Metastatic Breast Carcinoma in the Brain (tissue), 10 donors: ENCODE data around the genes IFNAR2, DONSON, SMIM11 and RCAN1.

DNA sequence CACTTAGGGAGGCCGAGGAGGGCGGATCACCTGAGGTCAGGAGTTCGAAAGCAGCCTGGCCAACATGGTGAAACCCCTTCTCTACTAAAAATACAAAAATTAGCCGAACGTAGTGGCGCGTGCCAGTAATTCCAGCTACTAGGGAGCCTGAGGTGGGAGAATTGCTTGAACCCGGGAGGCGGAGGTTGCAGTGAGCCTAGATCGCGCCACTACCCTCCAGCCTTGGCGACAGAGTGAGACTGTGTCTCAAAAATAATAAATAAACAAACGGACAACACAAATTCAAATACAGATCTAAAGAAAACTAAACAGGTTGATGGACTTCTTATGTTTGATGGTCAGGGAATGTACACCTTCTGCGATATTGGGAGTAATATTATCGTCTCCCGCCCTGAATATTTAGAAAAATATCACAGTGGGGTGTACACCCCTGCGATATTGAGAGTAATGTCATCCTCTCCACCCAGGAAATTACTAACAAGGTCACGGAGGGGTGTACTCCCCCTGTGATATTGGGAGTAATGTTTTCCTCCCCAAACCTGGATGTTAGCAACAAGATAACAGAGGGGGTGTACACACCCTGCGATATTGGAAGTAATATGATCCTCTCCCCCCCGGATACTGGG is 1.2 kb upstream of the CFAP298 start:
- PRO-cap, 10 experiments: no peak in any of the 10 experiments

DNA sequence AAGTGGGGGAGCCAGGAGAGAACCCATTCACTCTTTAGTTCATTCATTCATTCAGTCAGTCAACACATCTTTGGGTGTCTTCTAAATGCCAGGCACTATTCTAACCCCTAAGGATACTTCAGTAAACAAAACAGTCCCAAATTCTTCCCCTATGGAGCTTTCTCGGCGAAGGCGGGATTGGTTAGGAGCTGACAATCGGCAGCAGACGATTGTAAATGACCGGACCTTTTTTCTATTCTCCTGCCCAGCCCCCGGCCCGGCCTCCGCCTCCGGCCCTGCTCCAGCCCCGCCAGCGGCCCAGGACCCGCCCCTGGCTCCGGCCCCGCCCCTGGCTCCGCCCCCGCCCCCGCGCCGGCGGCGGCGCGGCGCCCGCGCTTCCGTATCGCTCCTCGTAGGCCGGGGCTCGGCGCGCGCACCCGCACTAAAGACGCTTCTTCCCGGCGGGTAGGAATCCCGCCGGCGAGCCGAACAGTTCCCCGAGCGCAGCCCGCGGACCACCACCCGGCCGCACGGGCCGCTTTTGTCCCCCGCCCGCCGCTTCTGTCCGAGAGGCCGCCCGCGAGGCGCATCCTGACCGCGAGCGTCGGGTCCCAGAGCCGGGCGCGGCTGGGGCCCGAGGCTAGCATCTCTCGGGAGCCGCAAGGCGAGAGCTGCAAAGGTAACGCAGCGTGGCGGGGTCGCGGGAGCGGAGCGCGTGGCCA is at the start of gene IFNAR2:
Gene IFNAR2, plus strand, starts transcription at position 380 of the 701 bp plus-strand sequence.
- PRO-cap, 10 experiments: peak in 9 of 10 experiments; most common plus-strand start position 392 of the sequence (in 8); most common minus-strand start position 234 of the sequence (in 2)

DNA sequence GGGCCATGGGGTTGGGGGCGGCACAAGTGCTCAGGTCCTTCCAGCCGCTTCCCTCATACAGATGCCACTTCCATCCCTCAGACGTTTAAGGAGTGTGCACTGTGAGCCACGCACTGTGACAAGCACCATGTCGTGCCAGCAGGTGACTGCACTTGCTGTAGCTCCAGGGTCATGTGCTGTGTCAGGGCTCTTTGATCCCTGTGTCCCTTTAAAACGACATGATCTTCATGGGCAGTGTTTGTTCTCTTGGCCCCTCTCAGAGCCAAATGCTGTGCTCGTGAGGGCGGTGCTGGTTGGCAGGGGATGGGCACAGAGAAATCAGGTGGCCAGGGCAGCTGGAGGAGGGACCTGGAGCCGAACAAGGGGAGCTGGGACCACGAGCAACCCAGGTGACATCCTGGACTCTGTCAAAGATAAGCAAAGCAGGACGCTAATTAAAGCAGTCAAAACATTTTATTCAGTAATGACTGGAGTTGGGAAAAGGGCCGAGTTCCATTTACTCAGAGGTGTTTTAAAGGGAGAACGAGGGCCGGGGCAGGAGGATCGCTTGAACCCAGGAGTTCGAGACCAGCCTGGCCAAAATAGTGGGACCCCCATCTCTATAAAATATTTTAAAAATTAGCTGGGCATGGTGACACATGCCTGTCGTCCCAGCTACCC is 20.0 kb downstream of the IL10RB start:
- PRO-cap, 10 experiments: no peak in any of the 10 experiments

GRCh38 chr21:33360851-33361288 is 36.1 kb downstream of the IFNAR1 start:
- PRO-cap, 10 experiments: no peak in any of the 10 experiments

DNA sequence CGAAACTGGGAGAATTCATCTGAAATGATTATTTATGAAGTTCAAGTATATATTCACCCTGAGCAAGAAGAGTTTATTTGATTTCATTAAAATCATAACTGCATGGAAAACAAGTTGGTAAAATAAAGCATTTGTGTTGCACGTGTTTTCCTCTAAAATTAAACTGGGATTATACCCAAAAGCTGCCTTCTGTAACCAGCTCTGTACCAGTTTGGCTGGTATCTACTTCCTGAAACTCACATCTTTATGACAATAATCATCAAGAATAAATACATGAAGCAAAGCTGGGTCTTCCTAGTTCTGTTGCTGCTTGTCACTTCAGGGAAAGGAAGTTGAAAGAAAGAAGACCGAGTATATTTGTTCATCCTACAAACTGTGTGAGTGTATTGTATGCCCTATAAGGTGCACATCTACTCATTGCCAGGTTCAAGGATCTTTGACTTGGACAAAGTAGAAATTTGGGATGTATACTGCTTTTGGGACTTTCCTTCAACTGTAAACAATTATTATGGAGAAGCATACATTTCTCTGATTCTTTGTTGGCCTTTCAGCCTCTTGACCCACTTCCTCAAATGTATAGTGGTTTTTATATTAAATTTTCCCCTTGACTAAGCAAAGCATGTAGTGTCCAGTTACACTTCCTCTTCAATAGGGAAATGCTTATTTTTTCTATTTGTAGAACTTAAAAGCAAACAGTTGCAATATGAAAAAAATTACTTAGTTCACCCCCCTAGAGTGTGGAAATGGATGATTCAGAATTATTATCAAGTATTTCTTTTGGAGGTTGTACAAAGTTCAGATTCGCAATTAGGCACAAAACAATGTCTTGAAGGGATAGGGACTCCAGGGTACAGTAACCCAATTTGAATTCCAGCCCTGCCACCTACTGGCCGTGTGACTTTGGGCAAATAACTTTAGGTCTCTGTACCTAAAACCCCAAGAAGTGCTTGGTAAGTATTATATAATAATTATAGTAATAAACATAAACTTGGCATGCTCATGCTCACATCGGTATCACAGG is 28.9 kb upstream of the IFNGR2 start:
- PRO-cap, 10 experiments: peak in 1 of 10 experiments; most common minus-strand start position 562 of the sequence (in 1)

DNA sequence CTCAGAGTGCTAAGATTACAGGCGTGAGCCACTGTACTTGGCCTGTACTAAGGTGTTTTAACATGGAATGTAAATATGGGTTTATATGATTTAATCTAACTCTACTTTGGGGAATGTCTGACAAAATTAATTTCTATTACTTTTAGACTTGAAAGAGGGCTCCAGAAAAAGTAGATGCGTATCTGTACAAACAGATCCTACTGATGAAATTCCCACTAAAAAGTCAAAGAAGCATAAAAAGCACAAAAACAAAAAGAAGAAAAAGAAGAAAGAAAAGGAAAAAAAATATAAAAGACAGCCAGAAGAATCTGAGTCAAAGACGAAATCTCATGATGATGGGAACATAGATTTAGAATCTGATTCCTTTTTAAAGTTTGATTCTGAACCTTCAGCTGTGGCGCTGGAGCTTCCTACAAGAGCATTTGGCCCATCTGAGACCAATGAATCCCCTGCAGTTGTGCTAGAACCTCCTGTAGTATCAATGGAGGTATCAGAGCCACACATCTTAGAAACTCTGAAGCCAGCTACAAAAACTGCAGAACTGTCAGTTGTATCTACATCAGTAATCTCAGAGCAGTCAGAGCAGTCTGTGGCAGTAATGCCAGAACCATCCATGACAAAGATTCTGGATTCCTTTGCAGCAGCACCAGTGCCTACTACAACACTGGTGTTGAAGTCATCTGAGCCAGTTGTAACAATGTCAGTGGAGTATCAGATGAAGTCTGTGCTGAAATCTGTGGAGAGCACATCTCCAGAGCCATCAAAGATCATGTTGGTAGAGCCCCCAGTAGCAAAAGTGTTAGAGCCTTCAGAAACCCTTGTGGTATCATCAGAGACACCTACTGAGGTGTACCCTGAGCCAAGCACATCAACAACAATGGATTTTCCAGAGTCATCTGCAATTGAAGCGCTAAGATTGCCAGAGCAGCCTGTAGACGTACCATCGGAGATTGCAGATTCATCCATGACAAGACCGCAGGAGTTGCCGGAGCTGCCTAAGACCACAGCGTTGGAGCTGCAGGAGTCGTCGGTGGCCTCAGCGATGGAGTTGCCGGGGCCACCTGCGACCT is 6.8 kb downstream of the SON start:
- PRO-cap, 10 experiments: no peak in any of the 10 experiments

DNA sequence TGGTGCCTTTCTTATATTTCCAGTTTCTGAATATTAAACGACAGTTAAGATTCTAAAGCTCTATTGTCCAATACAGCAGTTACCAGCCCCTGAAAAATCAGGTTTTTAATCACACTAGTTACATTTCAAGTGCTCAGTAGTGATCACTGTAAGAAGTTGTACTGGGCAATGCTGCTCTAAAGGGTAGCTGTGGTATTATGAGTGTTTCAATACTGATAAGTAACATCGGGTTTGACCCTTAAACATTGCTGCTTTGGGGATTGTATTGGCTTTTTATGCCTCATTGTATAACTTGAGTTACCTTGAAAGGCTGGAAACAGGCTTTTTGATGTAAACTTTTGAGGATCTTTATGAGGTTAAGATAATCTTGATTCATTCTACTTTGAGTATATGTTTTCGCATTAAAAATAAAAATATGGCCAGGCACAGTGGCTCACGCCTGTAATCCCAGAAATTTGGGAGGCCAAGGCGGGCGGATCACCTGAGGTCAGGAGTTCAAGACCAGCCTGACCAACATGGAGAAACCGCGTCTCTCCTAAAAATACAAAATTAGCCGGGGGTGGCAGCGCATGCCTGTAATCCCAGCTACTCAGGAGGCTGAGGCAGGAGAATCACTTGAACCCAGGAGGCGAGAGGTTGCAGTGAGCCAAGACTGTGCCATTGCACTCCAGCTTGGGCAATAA is 21.5 kb downstream of the SON start:
- PRO-cap, 10 experiments: no peak in any of the 10 experiments

DNA sequence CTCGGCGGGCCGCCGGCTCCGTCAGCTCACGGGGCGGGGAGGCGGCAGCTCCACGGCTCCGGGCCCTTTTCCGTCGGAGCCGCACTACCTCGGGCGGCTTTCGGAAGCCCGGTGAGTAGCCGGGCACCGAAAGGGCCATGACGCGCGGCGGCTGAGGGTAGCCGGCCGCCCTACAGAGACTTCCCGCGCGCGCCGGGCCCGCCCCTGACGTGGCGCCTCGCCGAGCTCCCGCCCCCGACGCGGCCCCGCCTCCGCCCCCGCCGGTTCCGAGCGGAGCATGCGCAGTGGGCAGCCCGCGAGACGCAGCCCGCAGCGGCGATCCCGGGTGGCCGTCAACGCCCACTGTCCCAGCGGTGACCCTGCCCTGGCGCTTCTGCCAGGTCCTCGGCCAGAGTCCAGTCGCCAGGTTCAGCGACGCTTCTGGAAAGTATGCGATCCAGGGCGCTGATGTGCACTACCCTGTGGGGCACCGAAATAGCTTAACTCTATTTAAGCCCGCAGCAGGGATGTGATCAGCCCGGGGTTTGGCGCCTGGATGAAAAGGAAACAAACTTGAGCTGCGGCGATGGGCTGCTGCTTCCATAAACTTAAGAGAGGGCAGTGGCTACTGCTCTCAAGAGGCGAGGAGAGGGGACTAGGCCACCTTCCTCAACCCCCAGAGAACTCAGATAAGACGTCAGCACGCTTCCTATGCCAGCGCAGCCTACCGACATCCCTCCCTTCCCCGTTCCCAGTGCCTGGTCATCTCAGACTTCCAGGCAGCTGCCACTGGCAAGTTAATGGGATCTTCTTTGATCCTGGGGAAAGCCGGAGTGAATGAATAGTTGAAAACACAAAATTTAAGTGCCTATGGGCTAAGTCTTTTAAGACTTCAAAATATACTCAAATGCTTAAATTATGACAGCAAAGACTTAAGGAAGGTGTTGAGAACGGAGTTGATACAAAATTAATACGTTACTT is at the start of gene DONSON:
Gene DONSON, minus strand, starts transcription at position 182 of the 960 bp plus-strand sequence.
- PRO-cap, 10 experiments: peak in 10 of 10 experiments; most common plus-strand start position 391 of the sequence (in 6); most common minus-strand start position 185 of the sequence (in 6)

DNA sequence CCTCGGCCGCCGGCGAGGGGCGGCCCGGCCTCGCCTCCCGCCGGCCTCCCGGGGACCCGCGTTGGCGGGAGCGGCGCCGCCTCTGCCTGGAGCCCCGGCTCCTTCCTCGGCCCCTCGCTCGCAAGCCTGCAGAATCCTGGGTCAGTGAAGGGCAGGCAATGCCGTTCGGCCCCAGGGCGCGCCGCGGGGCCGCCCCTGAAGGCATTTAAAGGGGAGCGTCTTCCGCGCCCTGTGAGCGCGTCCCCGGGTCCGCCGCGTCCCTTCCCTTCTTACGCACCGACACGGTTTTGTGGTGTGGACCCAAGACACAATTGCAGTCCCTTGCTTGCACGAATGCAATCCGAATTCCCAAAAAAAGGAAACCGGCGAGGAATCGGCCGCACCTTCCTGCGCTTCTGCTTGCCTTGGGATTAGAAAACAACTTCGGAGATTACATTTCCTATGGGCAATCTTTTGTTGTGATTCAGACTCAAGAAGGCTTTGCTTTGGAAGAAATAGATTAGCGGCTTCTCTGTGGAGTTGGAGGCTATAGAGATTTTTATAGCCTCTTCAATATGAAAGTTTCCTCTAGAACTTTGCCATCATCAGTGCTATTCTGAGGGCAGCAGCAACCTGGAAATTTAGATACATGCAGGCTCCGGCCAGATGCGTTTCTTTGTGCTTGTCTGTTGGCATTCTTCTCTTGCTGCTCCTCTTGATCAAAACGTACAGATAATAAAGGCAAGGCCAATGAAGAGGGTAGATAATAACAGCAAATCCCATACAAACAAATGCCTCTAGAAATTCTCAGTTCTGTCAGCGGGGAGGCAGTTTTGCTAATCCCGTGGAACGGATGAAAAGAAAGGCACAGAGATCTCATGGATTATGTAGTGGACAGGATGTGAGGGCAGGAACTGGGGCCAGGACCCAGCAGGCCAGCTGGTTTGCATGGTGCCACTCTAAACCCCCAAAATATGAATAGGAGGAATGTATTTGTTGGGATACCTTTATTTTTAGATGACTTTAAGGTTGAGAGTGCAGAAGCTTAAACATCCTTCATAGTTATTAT is 1.1 kb downstream of the ITSN1 start:
- PRO-cap, 10 experiments: peak in 8 of 10 experiments; most common plus-strand start position 131 of the sequence (in 3); most common minus-strand start position 262 of the sequence (in 3)

- PRO-cap, 10 experiments: no peak in any of the 10 experiments
Measured at GRCh38 chr21:33765629-33766549, 123.6 kb downstream of the ITSN1 start.

- PRO-cap, 10 experiments: peak in 1 of 10 experiments; most common minus-strand start chr21:34018997 (in 1)
Measured at GRCh38 chr21:34018788-34019339, 54.5 kb upstream of the MRPS6 start.

- PRO-cap, 10 experiments: peak in 10 of 10 experiments; most common plus-strand start chr21:34074073 (in 10); most common minus-strand start chr21:34073969 (in 3)
Measured at GRCh38 chr21:34073774-34074304, 461 bp downstream of the MRPS6 start.

GRCh38 chr21:34142131-34142878 is 68.9 kb downstream of the MRPS6 start:
- PRO-cap, 10 experiments: no peak in any of the 10 experiments

- PRO-cap, 10 experiments: no peak in any of the 10 experiments
Measured at GRCh38 chr21:34185977-34186811, 112.8 kb downstream of the MRPS6 start.

DNA sequence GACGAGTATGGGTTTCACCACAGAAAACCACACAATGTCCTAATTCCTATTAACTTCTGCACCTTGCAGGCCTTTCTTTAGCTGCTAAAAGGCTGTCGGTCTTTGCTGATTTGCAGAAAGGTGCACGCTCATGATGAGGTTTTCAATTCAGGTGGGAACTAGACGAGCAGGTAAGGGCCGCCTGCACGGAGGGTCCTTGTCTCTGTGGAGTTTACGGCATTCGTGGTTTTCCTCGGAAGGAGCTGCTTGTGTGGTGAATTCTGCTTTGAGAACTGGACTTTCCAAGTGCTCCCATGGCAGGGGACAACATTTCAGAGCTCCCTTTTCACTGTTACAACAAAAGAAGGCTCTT is 125.0 kb downstream of the MRPS6 start:
- PRO-cap, 10 experiments: no peak in any of the 10 experiments

- PRO-cap, 10 experiments: peak in 1 of 10 experiments; most common plus-strand start chr21:34203316 (in 1); most common minus-strand start chr21:34203228 (in 1)
Measured at GRCh38 chr21:34202982-34203554, 129.7 kb downstream of the MRPS6 start.

DNA sequence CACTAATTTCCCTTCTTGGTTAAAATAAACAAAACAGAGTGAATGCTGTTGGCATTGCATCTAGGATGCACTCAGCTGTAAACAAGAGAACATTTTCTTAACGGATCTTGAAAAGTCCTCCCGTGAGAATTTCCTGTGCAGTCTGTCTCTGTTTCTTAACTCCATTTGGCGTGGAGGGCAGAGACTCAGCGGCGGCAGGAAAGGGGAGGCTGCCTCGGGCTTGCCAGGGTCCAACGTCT is 142.0 kb upstream of the KCNE2 start:
- PRO-cap, 10 experiments: no peak in any of the 10 experiments

DNA sequence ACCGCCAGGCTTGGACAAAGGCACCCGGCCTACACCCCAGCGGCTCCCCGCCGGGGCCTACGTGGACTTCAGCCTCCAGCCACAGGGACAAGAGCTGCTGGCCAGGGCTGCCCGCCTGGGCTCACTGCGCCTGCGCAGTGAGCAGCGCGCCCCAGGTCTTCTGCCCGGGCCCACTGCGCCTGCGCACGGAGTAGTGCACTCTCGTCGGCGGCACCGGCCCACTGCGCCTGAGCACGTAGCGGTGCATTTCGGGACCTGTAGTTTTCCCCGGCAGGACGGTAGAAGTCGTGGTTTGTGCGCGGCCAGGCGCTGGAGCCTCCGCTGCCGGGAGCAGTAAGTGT is at the start of gene SMIM11:
Gene SMIM11, plus strand, starts transcription at position 273 of the 341 bp plus-strand sequence.
- PRO-cap, 10 experiments: no peak in any of the 10 experiments

DNA sequence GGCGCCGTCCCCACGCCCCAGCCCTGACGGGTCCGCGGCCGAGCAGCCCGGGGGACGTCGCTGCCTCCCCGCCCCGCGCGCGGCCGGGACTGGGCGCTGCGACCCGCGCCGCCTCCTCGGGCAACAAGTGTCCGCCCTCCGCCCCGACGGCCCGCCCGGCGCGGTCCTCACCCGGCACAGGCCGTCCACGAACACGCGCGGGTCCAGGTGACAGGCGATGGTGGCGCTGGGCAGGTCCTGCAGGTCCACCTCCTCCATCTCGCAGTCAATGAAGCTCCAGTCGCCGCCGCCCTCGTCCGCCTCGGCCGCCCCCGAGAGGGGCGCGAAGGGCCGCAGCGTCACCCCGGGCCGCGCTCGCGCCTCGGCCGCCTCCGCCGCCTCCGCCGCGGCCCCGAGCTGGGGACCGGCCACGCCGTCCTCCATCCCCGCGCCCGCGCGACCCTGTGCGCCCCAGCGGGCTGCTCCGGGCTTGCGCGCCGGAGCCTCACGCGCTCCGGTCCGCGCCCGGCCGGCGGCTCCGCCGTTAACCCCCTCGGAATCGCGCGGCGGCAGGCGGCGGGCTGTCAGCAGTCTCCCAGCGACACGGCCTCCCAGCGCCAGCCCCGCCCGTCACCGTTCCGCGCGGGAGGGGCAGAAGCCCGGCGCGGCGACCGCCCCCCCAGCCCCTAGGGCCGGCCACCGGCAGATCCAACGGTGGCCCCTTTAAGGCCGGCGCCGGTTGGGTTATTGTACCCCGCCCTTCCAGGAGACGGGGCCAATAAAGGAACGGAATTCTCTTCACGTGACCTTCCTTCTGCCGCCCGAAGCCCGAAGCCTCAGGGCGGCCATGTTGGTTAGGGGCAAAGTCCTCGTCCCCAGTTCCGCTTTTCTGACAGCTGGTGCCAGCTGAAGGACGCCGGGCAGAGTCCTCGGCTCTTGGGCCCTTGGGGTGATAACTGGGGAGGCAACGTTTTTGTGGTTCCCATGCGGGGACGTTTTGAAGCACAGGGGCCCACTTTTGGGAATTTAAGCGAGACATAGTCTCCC is at the start of gene RCAN1:
Gene RCAN1, minus strand, starts transcription at position 525 of the 1,026 bp plus-strand sequence.
- PRO-cap, 10 experiments: peak in 10 of 10 experiments; most common plus-strand start position 871 of the sequence (in 7); most common minus-strand start position 500 of the sequence (in 6)

GRCh38 chr21:34669221-34669995 is 614 bp downstream of the CLIC6 start:
- PRO-cap, 10 experiments: no peak in any of the 10 experiments